BJ (cell line): ENCODE results near the genes GSG1 and WBP11.

- CAGE, long polyA plus RNA = no peak
- RRBS = 2% methylated on average over 30 of the region's 80 CpGs
These were observed 2.2 kb downstream of the GSG1 start for GRCh38 chr12:13100957-13101931.

- CAGE, long polyA plus RNA = no peak
- RRBS = no CpG with 5 or more reads among the region's 5 CpGs
These were observed 608 bp downstream of the GSG1 start for GRCh38 chr12:13102731-13103386.

DNA sequence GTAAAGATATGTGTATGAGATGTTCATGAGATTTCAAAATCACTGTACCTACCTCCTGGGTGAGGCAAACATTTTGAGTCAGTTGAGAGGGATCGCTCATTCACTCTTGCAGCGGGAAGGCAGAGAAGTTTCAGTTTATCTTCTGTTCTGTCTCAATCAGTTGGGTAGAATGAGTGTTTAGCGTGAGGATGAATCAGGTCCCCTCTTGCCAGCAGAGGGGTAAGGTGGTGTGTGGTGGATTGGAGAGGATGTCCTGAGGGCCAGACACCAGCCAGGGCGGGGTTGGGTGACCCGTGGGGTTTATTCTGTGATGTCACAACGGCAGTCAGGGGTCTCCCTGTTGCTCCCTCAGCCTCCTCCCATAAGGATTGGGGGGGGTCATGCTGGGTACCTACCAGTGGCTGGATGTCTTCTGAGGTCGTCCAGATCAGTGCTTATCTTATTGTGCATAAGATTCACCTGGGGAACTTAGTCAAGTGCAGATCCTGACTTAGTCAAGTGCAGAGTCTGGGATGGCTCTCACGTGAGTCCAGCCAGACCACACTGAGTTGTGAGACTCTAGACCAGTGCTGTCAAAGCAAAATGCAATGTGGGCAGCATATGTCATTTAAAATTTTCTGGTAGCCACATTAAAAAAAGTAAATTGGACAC lies at the start of gene GSG1:
Gene GSG1 (minus strand): TSS at position 255 of the 651 bp plus-strand sequence.
- CAGE, long polyA plus RNA = no peak
- RRBS = no CpG with 5 or more reads among the region's 8 CpGs

DNA sequence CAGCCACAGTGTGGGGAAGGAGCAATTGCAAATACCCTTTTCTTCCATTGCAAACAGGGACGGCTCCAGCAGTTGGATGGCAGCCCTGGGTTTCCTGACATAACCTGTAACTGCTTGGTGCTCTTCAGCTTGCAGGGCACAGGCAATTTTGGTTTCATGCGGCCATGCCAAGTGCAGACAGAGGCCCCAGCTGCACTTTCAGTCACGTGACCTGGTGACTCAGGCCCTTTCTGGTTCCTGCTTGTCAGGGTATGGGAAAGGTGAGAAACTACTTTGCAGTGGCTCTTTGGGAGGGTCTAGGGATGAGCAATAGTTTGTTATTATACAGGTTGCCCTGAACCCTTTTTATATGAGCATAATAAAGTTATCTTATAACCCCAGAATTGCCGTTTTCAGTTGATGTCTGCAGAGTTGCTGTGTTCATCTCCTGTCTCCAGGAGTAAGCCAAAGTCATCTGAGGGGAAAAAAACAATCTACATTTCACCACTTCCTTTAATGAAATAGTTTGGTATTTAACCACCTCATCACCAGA lies 31.0 kb upstream of the EMP1 start:
- CAGE, long polyA plus RNA = no peak
- RRBS = no CpG with 5 or more reads among the region's 4 CpGs

- CAGE, long polyA plus RNA = no peak
- RRBS = no CpG with 5 or more reads among the region's 14 CpGs
These were observed 667 bp downstream of the EMP1 start for GRCh38 chr12:13197022-13197764.

GRCh38 chr12:13211519-13212206 lies 15.1 kb downstream of the EMP1 start:
- CAGE, long polyA plus RNA = no peak
- RRBS = no CpG with 5 or more reads among the region's 5 CpGs

GRCh38 chr12:14394277-14395476 lies 29.2 kb downstream of the ATF7IP start:
- CAGE, long polyA plus RNA = no peak
- RRBS = no CpG with 5 or more reads among the region's 6 CpGs

DNA sequence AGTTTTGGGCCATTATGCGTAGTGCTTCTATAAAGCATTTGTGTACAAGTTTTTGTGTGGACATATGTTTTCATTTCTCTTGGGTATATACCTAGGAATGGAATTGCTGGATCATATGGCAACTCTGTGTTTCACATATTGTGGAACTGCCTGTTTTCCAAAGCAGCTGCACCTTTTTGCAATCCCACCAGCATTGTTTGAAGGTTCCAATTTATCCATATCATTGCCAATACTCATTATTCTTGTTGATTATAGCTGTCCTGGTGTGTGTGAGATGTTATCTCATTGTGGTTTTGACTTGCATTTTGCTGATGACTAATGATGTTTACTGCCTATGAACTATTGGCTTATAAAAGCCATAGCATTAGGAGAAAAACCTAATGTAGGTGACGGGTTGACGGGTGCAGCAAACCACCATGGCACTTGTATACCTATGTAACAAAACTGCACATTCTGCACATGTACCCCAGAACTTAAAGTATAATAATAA lies 45.6 kb downstream of the ATF7IP start:
- CAGE, long polyA plus RNA = no peak
- RRBS = no CpG with 5 or more reads among the region's 3 CpGs

DNA sequence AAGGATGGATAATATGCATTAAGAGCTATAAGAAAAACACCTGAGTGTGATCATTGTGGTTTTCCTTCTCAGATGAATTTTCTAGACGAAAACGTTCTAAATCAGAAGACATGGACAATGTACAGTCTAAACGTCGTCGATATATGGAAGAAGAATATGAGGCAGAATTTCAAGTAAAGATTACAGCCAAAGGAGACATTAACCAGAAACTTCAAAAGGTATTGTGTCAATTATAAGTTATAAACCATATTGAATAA lies 70.5 kb downstream of the ATF7IP start:
- CAGE, long polyA plus RNA = no peak
- RRBS = no CpG with 5 or more reads among the region's 5 CpGs

DNA sequence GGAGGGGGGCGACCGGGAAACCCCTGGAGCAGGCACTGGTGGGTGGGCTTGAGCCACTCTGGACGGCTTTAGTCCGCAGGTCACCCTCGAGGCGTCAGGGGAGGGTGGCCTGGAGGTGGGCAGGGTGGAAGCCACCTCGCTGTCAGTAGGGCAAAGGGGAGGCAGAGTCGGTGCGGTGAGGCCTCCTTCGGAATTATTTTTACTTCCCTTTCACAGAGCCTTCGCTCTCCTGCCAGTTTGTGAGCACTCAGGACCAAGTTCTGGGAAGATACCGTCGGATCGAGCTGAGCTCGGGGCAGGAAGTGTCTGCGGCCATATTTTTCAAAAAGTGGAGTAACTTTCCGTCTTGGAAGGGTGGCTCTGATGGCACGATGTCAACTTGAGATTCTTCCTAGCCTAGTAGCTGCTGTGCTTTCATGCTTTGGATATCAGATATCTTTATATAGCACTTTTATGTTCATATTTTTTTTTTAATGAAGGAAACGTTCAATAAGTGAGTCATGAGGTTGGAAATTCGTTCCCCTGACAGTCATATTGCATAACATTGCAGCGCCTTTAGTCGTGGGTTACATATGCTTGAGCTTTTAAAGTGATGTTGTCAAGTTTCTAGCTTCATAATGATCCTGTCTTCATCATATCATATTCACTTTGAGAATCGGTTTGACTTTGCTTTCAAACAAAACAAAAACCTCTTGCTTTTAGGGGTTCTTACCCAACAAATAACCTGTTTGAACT lies 1.0 kb downstream of the H2AJ start:
- CAGE, long polyA plus RNA = no peak
- RRBS = no CpG with 5 or more reads among the region's 23 CpGs

- CAGE, long polyA plus RNA = no peak
These were observed 1.6 kb downstream of the H2AJ start for GRCh38 chr12:14775810-14776121.

GRCh38 chr12:14802534-14803576 lies at the start of gene WBP11:
Gene WBP11 (minus strand): TSS chr12:14803478.
- CAGE, long polyA plus RNA = start-site peak on the minus strand at chr12:14803397-14803497, 3,323 and 2,528 reads in 2 replicates
- RRBS = no CpG with 5 or more reads among the region's 45 CpGs

DNA sequence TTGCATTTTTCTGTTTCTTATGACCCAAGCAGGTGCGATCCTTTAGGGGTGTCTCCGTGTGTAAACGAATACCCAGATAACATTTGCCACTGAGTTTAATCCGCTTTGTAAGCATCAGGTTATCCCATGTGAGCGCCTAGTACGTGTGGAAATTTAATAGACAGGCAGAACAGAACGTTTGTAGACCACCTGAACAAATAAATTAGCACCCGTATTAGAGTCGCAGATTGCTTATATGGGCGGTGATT lies 289 bp downstream of the C12orf60 start:
- CAGE, long polyA plus RNA = no peak
- RRBS = no CpG with 5 or more reads among the region's 10 CpGs

- CAGE, long polyA plus RNA = no peak
- RRBS = no CpG with 5 or more reads among the region's 7 CpGs
These were observed 56.3 kb downstream of the RERG start for GRCh38 chr12:15164836-15165348.

DNA sequence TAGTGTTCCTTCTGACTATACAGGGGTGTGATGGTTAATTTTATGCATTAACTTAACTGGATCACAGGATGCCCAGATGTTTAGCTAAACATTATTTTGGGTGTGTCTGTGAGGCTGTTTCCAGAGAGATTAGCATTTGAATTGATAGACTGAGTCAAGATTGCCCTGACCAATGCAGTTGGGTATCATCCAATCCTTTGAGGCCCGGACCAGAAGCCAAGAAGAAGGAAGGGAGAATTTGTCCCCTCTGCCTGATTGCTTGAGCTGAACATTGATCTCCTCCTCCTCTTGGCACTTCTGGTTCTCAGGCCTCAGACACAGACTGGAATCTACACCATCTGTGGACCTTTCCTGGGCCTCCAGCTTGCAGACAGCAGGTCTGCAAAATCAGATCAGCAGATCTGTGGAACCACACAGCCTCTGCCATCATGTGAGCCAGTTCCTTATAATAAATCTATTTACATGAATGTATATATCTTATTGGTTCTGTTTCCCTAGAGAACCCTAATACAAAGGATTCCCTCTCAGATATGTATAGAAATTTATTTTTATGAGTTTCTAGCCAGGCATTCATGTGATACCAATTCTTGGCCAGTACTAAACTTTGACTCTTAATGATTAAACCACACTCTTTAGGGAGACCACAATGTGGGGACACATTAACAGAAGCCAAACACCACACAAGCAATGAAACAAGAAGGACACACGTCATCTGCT lies 51.9 kb downstream of the RERG start:
- CAGE, long polyA plus RNA = no peak
- RRBS = no CpG with 5 or more reads among the region's 2 CpGs

DNA sequence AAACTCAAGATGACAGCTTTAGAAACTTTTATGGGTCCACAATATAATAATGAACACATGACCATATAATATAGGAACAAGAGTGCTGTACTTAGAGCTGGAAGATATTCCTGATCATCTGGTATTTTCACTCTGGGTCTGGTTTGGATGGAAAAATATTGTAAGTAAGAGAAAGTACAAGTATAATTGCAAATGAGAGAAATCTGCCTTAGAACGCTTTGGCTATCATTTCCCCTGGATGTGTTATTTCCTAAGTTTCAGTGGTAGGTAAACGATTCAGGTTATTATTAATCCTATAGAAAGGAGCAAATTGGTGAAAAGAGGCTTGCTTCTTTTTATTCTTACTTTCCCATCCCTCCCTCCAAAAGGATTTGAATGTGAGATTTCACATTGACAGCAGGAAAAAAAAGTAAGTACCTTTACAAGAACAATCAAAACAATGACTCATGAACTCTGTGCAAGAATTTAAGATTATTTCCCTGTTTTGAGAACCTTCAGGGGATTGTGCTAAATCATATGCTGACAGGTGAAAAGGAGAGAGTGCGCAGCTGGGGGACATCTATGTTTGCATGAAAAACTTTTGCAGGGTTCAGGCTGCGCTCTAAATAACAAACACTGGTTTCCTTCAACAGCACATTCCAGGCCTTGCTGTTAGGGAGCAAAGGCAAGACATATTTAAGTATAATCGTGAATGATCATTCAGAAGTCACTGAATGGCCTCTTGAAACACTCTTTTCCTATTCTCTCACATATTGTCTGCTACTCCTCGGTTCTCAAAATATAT lies 27.4 kb downstream of the RERG start:
- CAGE, long polyA plus RNA = no peak
- RRBS = no CpG with 5 or more reads among the region's 6 CpGs

DNA sequence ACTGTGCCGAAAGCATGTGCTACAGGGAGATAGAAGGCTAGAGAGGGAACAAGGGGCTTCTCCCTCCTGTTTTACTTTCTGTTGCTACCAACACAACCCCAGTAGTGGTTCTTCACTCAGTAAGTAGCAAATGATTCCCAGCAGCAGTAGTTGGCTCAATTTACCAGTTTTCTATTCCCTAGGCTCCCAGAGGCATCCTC lies 170.3 kb downstream of the EPS8 start:
- CAGE, long polyA plus RNA = no peak
- RRBS = no CpG with 5 or more reads among the region's 1 CpG

DNA sequence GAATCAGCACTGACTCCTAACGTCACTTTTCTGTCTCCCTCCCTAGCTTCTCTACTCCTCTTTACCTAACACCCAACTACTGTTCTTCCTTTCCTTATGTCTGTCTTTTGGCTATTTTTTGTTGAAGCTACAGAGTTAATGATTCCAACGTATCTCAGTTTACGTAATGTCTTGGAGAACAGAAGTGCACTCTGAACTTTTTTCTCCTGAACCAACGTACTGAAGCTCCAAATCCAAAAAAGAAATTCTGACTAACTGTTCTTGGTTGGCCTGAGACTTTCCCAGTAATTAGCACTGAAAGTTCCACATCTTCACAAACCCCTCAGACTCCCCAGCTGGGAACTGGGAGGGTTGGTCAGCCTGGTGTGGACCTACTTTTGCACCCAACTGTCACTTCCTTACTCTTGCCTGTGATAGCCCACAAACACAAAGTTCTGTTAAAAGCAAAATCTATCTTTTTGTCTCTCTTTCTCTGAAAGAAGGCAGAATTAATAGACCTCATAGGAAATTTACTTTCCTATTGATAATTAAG lies 155.2 kb downstream of the EPS8 start:
- CAGE, long polyA plus RNA = no peak
- RRBS = no CpG with 5 or more reads among the region's 4 CpGs

DNA sequence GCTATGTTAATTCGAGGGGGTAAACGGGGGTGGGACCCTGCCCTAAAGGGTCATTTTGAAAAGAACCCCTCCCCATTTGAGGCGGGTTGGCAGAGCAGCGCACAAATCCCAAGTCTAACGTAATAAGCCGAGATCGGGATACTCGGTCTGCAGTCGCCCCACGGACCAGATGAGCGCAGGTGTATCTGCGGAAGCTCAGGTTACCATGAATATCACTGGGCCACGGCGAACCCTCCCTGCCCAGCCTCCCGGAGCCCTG lies 592 bp downstream of the EPS8 start:
- CAGE, long polyA plus RNA = no peak
- RRBS = 1% methylated on average over 1 of the region's 15 CpGs

DNA sequence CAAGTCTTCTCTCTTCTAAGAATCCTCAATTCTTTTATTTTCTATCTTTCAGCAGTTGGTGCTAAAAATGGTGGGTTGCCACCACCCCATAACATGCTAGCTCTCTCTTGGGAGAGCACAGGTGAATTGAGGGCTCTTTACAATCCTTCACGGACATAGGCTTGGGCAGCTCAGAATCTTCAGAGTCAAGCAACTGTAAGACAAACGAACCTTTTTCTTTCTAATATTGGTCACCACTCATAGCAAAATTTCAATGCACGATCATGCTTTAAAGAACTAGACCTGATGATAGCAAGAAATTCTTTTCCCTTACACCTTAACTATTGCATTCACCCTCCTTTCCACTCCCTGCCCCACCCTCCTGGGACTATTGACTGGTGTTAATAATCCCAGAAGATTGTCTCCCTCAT lies 43.0 kb upstream of the EPS8 start:
- CAGE, long polyA plus RNA = no peak
- RRBS = no CpG with 5 or more reads among the region's 3 CpGs